K562 (cell line): ENCODE measurements around a stretch of chr15.

- RAMPAGE, long total RNA = no peak
- RRBS = 92% methylated on average over 7 of the region's 36 CpGs
PRO-cap:
- standard = no peak
- CoPRO, capped RNA only, 2 experiments = no peak in any of the 2 experiments
- CoPRO, capped and uncapped RNA, 2 experiments = no peak in any of the 2 experiments
- CoPRO, uncapped RNA only, 2 experiments = no peak in any of the 2 experiments
CAGE:
- cytosol, long polyA plus RNA = no peak
- long polyA plus RNA = no peak
- nucleolus, long total RNA = no peak
- nucleus, long polyA plus RNA = no peak
Measured at GRCh38 chr15:34721677-34722913, 32.7 kb downstream of the GJD2 start.

GRCh38 chr15:34789578-34790669 lies 5.4 kb downstream of the ACTC1 start:
- RAMPAGE, long total RNA = no peak
- RRBS = no CpG with 5 or more reads among the region's 11 CpGs
PRO-cap:
- standard = no peak
- CoPRO, capped RNA only, 2 experiments = no peak in any of the 2 experiments
- CoPRO, capped and uncapped RNA, 2 experiments = no peak in any of the 2 experiments
- CoPRO, uncapped RNA only, 2 experiments = no peak in any of the 2 experiments
CAGE:
- cytosol, long polyA plus RNA = no peak
- long polyA plus RNA = no peak
- nucleolus, long total RNA = no peak
- nucleus, long polyA plus RNA = no peak

GRCh38 chr15:35158691-35159467 lies 73.8 kb upstream of the NANOGP8 start:
- RAMPAGE, long total RNA = no peak
- RRBS = no CpG with 5 or more reads among the region's 6 CpGs
PRO-cap:
- standard = no peak
- CoPRO, capped RNA only, 2 experiments = no peak in any of the 2 experiments
- CoPRO, capped and uncapped RNA, 2 experiments = no peak in any of the 2 experiments
- CoPRO, uncapped RNA only, 2 experiments = no peak in any of the 2 experiments
CAGE:
- cytosol, long polyA plus RNA = no peak
- long polyA plus RNA = no peak
- nucleolus, long total RNA = no peak
- nucleus, long polyA plus RNA = no peak

- RAMPAGE, long total RNA = no peak
- RRBS = no CpG with 5 or more reads among the region's 2 CpGs
PRO-cap:
- standard = no peak
- CoPRO, capped RNA only, 2 experiments = no peak in any of the 2 experiments
- CoPRO, capped and uncapped RNA, 2 experiments = no peak in any of the 2 experiments
- CoPRO, uncapped RNA only, 2 experiments = no peak in any of the 2 experiments
CAGE:
- cytosol, long polyA plus RNA = no peak
- long polyA plus RNA = no peak
- nucleolus, long total RNA = no peak
- nucleus, long polyA plus RNA = no peak
Measured at GRCh38 chr15:35340772-35341528, 205.0 kb downstream of the DPH6 start.

DNA sequence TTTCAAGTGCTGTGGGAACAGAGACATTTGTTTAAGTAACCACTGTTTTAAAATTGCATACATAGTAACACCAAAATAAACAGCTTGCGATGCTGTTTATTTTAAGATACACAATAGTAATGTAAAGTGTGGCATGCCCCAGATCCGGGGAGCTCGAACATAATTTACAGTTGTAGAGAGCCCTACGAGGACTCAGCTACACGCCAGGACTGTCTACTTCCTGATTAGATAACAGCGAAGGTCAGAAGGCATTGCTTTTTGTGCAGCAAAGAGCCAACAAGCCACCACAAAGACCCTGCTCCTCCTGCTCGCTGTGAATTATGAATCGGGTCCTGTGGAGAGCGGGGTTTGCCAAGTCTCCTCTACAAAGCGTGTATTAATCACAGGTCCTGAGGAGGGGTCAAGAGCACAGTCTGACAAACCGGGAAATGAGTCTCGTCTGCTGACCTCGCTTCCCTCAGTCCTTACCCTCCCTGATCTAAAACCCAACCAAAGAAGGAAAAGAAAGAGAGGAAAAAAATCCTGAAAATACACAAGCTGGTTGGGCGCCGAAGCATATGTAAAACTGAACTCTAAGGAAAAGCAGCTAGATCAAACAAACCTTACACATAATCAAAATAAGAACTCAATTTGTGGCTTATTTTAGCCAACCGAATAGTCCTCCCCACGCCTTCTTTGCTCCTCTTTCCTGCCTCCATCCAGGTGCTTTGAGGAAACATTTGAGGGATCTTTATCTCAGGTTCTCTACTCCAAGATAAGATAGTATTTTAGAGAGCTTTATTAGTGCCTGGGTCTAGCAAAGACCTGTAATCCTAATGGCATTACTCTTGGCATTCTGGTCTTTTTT lies 80.3 kb downstream of the MEIS2 start:
- RAMPAGE, long total RNA = no peak
- RRBS = no CpG with 5 or more reads among the region's 17 CpGs
PRO-cap:
- standard = no peak
- CoPRO, capped RNA only, 2 experiments = no peak in any of the 2 experiments
- CoPRO, capped and uncapped RNA, 2 experiments = no peak in any of the 2 experiments
- CoPRO, uncapped RNA only, 2 experiments = no peak in any of the 2 experiments
CAGE:
- cytosol, long polyA plus RNA = no peak
- long polyA plus RNA = no peak
- nucleolus, long total RNA = no peak
- nucleus, long polyA plus RNA = no peak

DNA sequence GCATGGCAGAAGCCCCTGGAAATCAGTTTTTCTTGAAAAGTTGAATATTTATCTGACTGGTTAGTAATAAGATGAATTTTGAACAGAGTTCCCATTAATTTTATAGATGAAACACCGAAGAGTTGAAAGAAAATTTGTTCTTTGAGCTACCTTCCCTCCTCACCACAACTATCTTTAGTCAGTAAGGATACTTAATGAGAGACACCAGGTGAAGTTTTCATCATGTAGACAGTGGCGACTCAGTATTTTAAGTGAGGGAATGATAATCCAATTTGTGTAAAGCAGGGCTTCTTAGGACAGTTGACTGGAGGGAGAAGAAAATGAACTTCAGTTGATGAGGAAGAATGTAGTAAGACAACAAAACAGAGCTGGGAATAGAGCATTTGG lies 10.1 kb downstream of the SPRED1 start:
- RAMPAGE, long total RNA = no peak
- RRBS = no CpG with 5 or more reads among the region's 2 CpGs
PRO-cap:
- standard = no peak
- CoPRO, capped RNA only, 2 experiments = no peak in any of the 2 experiments
- CoPRO, capped and uncapped RNA, 2 experiments = no peak in any of the 2 experiments
- CoPRO, uncapped RNA only, 2 experiments = no peak in any of the 2 experiments
CAGE:
- cytosol, long polyA plus RNA = no peak
- long polyA plus RNA = no peak
- nucleolus, long total RNA = no peak
- nucleus, long polyA plus RNA = no peak

DNA sequence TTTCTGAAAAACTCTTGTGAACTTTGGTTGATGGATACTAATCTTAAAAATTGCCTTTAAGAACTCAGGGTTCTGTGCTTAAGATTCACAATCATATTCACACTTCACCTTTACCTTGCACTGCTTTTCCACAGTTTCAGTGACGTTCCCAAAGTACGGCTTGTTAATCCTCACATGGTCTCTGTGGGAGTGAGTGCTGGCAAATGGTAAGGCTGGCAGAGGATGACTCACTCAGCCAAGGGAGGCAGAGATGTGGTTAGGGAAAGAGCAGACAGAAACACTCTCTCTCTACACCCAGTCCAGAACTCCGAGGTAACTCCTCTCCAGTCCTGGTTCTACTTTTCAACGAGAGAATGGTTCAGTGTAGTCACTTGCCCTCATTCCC lies 33.2 kb downstream of the RASGRP1 start:
- RAMPAGE, long total RNA = no peak
- RRBS = no CpG with 5 or more reads among the region's 4 CpGs
PRO-cap:
- standard = no peak
- CoPRO, capped RNA only, 2 experiments = no peak in any of the 2 experiments
- CoPRO, capped and uncapped RNA, 2 experiments = no peak in any of the 2 experiments
- CoPRO, uncapped RNA only, 2 experiments = no peak in any of the 2 experiments
CAGE:
- cytosol, long polyA plus RNA = no peak
- long polyA plus RNA = no peak
- nucleolus, long total RNA = no peak
- nucleus, long polyA plus RNA = no peak

GRCh38 chr15:38672891-38673724 lies 108.5 kb upstream of the RASGRP1 start:
- RAMPAGE, long total RNA = no peak
- RRBS = 21% methylated on average over 1 of the region's 13 CpGs
PRO-cap:
- standard = no peak
- CoPRO, capped RNA only, 2 experiments = no peak in any of the 2 experiments
- CoPRO, capped and uncapped RNA, 2 experiments = no peak in any of the 2 experiments
- CoPRO, uncapped RNA only, 2 experiments = no peak in any of the 2 experiments
CAGE:
- cytosol, long polyA plus RNA = no peak
- long polyA plus RNA = no peak
- nucleolus, long total RNA = no peak
- nucleus, long polyA plus RNA = no peak

GRCh38 chr15:38685726-38686636 lies 121.4 kb upstream of the RASGRP1 start:
- RAMPAGE, long total RNA = no peak
- RRBS = no CpG with 5 or more reads among the region's 10 CpGs
PRO-cap:
- standard = no peak
- CoPRO, capped RNA only, 2 experiments = no peak in any of the 2 experiments
- CoPRO, capped and uncapped RNA, 2 experiments = no peak in any of the 2 experiments
- CoPRO, uncapped RNA only, 2 experiments = no peak in any of the 2 experiments
CAGE:
- cytosol, long polyA plus RNA = no peak
- long polyA plus RNA = no peak
- nucleolus, long total RNA = no peak
- nucleus, long polyA plus RNA = no peak

DNA sequence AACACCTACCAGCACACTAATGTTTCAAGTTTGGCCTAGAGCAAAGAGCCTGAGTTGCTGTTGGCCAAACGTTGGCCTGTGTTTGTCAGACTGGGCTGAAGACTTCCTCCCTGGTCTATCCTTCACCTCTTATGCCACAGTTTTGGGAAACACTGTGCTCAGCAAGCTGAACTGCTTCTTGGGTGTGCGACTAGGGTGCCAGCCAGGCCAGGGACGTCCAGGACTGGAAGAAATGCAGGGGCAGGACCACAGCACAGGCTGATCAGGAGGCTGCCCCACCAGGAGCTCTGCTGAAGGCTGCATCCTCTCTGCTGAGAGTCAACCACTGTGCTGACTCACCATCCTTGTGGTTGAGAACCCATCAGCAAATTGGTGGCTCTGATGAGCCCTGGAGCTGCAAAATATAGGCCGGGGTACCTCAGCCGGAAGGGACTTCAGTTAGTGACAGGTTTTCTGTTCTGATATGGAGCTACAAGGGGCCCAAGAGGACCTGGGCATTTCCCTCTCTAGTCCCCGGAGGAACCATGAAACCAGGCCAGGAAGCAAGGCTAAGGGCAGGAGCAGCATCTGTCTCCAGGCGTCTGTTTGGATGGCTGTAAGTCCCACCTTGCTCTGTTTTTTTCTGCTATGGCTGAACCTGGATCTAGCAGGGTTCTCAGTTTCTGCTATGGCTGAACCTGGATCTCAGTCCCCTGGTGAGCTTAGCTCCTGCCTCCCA lies 131.7 kb upstream of the RASGRP1 start:
- RAMPAGE, long total RNA = no peak
- RRBS = 12% methylated on average over 2 of the region's 7 CpGs
PRO-cap:
- standard = no peak
- CoPRO, capped RNA only, 2 experiments = no peak in any of the 2 experiments
- CoPRO, capped and uncapped RNA, 2 experiments = no peak in any of the 2 experiments
- CoPRO, uncapped RNA only, 2 experiments = no peak in any of the 2 experiments
CAGE:
- cytosol, long polyA plus RNA = no peak
- long polyA plus RNA = no peak
- nucleolus, long total RNA = no peak
- nucleus, long polyA plus RNA = no peak

- RAMPAGE, long total RNA = no peak
- RRBS = no CpG with 5 or more reads among the region's 17 CpGs
PRO-cap:
- standard = no peak
- CoPRO, capped RNA only, 2 experiments = no peak in any of the 2 experiments
- CoPRO, capped and uncapped RNA, 2 experiments = no peak in any of the 2 experiments
- CoPRO, uncapped RNA only, 2 experiments = no peak in any of the 2 experiments
CAGE:
- cytosol, long polyA plus RNA = no peak
- long polyA plus RNA = no peak
- nucleolus, long total RNA = no peak
- nucleus, long polyA plus RNA = no peak
Measured at GRCh38 chr15:39426766-39427655, 153.9 kb upstream of the THBS1 start.

DNA sequence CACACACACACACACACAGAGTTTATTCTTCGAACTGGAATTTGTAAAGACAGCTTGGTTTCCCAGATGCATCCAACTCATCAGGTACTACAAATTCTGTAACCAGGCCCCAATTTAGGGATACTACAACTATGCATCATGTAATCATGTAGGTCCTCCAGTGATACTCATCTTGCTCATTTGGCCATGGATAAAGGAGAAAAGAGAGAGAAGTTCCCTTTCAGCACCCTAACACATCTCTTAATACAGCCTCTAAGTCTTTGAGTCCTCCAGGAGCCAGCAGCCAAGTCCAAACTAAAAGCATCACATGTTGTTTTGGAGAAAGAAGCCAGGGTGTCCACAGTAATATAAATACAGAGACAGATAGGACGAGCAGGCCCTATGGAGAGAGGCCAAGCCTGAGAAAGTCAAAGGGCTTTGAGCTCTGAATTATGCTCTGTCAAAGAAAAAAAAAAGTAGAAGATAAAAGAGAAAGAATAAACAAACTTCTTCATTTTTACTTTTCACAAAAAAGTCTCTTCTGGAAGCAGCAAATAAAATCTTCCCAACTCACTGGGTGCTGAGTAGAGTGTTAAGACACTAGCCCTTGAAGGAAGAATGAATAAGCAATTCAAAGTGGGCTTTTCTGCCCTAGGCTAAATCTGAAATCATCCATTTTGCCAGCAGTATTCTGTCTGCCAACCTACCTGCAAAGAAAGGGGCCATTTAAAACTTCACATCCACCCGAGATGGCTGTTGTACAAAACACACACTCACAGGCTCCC lies 92.4 kb upstream of the THBS1 start:
- RAMPAGE, long total RNA = no peak
- RRBS = no CpG with 5 or more reads among the region's 3 CpGs
PRO-cap:
- standard = no peak
- CoPRO, capped RNA only, 2 experiments = no peak in any of the 2 experiments
- CoPRO, capped and uncapped RNA, 2 experiments = no peak in any of the 2 experiments
- CoPRO, uncapped RNA only, 2 experiments = no peak in any of the 2 experiments
CAGE:
- cytosol, long polyA plus RNA = no peak
- long polyA plus RNA = no peak
- nucleolus, long total RNA = no peak
- nucleus, long polyA plus RNA = no peak

DNA sequence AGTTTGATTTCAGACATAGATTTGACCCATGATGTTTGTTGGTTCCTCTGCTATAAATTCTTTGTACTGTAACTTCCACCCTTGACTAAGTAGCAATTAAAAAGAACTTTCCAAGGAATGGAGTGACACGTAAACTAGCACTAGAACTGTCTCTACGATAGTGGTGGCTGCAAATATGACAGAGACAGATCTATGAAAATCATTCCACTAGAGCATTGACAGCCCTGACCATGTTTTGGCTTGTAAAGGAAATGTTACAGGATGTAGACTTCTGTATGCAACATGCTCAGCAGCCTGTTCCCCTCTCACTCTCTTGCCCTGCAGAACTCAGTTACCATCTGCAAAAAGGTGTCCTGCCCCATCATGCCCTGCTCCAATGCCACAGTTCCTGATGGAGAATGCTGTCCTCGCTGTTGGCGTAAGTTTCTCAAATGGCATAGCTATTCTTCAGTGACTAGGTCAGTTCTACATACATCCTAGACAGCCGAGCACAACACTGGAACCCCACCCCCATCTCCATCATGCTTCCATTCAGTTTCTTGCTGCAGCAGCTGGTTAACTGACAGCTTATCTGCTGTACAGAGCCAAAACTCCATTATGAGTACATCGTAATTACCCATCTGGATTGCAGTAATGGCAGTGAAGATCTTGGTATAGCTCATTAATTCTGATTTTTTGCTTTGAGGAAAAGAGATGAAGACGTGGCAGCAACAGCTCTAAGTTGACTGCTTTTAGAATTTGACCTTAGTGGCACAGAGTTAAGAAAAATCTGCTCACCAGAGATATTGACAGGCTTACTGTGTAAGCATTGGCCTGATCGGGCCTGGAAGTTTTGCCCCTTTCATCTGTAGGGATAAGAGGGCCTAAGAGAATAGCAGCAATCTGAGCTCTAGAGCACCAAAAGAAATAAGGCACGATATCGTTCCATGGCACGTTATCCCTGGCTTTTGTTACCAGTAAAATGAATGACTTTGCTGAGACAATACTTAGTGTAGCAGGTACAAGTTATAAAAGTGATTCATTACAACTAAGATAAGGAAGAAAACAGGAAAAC lies 4.6 kb downstream of the THBS1 start:
- RAMPAGE, long total RNA = no peak
- RRBS = no CpG with 5 or more reads among the region's 11 CpGs
PRO-cap:
- standard = no peak
- CoPRO, capped RNA only, 2 experiments = no peak in any of the 2 experiments
- CoPRO, capped and uncapped RNA, 2 experiments = no peak in any of the 2 experiments
- CoPRO, uncapped RNA only, 2 experiments = no peak in any of the 2 experiments
CAGE:
- cytosol, long polyA plus RNA = no peak
- long polyA plus RNA = no peak
- nucleolus, long total RNA = no peak
- nucleus, long polyA plus RNA = no peak

DNA sequence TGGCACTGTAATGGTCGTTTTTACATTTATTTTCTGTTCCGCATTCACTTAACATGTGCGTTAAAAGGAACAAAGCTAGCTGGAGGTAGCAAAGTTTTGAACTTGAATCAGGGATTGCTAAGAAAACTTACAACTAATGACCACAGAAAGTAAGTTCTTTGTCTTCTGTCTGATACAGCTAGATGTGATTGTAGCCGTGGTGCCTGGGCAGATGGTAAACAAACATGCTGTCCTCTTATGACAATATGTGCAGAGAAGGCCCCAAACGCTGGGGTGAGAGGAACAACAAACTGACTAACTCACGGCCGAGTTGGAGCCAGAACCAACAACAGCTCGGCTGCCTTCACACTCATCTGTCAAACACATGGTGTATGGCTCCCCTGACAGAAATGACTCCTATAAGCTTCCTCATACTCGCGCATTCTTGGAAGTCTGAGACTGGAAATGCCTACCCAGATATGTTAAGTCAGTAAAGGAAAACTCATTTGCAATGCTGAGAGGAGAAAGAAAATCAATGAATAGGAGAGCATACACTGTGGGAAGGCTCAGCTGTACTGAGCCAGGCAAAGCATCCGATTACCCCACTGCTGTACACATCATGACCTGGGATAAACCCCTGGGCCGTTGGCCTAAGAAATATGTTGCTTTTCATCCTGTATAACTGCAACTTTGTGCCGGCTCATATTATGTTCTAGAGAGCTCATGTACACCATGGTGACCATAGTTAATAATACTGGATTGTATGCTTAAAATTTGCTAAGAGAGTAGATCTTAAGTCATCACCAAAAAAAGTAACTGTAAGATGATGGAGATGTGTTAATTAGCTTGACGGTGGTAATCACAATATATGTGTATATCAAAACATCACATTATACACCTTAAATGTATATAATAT lies 5.7 kb downstream of the THBS1 start:
- RAMPAGE, long total RNA = no peak
- RRBS = no CpG with 5 or more reads among the region's 14 CpGs
PRO-cap:
- standard = no peak
- CoPRO, capped RNA only, 2 experiments = no peak in any of the 2 experiments
- CoPRO, capped and uncapped RNA, 2 experiments = no peak in any of the 2 experiments
- CoPRO, uncapped RNA only, 2 experiments = no peak in any of the 2 experiments
CAGE:
- cytosol, long polyA plus RNA = no peak
- long polyA plus RNA = no peak
- nucleolus, long total RNA = no peak
- nucleus, long polyA plus RNA = no peak

DNA sequence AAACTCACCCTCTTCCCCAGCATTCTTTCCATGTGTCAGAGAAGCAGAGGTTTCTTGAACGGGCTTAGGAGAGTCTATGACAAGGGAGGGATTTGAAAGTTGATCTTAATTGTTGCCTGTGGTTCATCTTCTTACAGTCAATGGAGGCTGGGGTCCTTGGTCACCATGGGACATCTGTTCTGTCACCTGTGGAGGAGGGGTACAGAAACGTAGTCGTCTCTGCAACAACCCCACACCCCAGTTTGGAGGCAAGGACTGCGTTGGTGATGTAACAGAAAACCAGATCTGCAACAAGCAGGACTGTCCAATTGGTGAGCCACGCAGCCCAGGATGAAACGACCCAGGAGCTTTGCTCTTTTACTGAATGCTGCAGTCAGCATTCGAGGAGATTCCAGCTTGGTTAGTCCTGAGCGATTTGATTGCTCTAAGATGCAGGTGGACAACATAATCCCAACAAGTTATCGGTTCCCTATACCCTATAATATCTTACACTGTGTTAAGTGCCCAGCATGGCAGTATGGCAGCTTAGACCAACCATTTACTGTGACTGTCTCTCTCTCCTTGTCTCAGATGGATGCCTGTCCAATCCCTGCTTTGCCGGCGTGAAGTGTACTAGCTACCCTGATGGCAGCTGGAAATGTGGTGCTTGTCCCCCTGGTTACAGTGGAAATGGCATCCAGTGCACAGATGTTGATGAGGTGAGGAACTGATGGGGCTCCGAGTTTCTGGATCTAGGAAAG lies 7.7 kb downstream of the THBS1 start:
- RAMPAGE, long total RNA = no peak
- RRBS = no CpG with 5 or more reads among the region's 12 CpGs
PRO-cap:
- standard = no peak
- CoPRO, capped RNA only, 2 experiments = no peak in any of the 2 experiments
- CoPRO, capped and uncapped RNA, 2 experiments = no peak in any of the 2 experiments
- CoPRO, uncapped RNA only, 2 experiments = no peak in any of the 2 experiments
CAGE:
- cytosol, long polyA plus RNA = no peak
- long polyA plus RNA = no peak
- nucleolus, long total RNA = no peak
- nucleus, long polyA plus RNA = no peak

DNA sequence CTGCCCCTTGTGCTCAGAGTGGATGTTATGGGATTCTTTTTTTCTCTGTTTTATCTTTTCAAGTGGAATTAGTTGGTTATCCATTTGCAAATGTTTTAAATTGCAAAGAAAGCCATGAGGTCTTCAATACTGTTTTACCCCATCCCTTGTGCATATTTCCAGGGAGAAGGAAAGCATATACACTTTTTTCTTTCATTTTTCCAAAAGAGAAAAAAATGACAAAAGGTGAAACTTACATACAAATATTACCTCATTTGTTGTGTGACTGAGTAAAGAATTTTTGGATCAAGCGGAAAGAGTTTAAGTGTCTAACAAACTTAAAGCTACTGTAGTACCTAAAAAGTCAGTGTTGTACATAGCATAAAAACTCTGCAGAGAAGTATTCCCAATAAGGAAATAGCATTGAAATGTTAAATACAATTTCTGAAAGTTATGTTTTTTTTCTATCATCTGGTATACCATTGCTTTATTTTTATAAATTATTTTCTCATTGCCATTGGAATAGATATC lies 15.8 kb downstream of the THBS1 start:
- RAMPAGE, long total RNA = no peak
- RRBS = no CpG with 5 or more reads among the region's 1 CpG
PRO-cap:
- standard = no peak
- CoPRO, capped RNA only, 2 experiments = no peak in any of the 2 experiments
- CoPRO, capped and uncapped RNA, 2 experiments = no peak in any of the 2 experiments
- CoPRO, uncapped RNA only, 2 experiments = no peak in any of the 2 experiments
CAGE:
- cytosol, long polyA plus RNA = no peak
- long polyA plus RNA = no peak
- nucleolus, long total RNA = no peak
- nucleus, long polyA plus RNA = no peak